ENCODE measurements around the genes TMEM179 and SIVA1.

DNA sequence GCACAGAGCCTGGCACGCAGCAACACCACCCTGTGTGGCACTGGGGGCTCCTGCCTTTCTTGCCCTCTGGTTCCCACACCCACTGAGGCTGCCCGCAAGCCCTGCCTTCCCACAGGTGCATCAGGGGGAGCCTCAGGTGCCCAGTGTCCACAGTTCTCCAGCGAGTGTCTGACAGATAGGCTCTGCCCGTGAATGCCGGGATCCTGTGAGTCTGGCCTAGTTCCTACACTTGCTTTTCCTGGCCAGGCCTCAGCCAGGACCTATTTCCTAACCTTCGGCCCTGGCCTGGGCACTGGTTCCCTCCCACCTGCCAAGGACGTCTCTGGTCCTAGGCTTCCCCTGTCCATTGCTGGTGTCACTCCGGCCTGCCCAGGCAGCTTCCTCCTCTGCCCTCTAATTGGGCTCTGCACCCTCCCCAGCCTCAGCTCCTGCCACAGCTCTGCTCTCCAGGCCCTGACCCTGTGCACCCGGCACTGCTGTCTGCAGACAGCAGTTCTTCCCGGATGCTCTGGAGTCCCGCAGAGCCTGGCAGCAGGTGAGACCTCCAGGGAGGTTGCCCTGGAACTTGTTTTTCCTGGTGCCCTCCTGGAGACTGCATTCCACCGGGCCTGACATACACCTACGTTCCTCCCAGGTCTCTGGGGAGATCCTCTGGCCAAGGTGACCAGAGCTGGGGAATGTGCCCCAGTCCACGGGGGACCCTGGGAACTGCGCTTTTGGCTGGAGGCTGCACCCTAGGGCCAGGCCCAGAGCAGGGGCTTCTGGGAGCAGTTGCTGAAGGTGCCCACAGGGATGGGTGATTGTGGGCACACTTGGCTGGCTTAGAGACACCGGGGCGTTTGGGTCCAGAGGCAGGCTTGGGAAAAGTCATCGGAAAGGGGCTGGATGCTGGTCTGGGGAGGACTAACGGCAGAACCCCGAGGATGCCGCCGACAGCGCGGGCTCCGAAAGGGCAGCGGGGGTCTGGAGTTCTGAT lies 29.9 kb downstream of the ATP5MJ start:
- PRO-cap, 2 experiments, result no peak in any of the 2 experiments

- PRO-cap, 2 experiments, result no peak in any of the 2 experiments
These were observed 12.8 kb downstream of the ATP5MJ start for GRCh38 chr14:103908408-103909018.

- PRO-cap, 2 experiments, result no peak in any of the 2 experiments
These were observed 1.4 kb downstream of the ASPG start for GRCh38 chr14:104086691-104087538.

DNA sequence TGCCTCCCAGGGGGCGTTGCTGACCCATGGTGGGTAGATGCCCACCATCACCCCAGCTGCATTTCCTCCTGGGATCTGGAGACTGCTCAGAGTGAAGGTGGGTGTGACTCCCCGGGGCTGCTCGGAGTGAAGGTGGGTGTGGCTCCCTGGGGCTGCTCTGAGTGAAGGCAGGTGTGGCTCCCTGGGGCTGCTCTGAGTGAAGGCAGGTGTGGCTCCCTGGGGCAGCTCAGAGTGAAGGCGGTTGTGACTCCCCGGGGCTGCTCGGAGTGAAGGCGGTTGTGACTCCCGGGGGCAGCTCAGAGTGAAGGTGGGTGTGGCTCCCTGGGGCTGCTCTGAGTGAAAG lies 86.7 kb downstream of the KIF26A start:
- PRO-cap, 2 experiments, result no peak in any of the 2 experiments

GRCh38 chr14:104293501-104294433 lies 155.4 kb downstream of the KIF26A start:
- PRO-cap, 2 experiments, result no peak in any of the 2 experiments

- PRO-cap, 2 experiments, result no peak in any of the 2 experiments
These were observed 215.9 kb downstream of the KIF26A start for GRCh38 chr14:104354146-104354842.

- PRO-cap, 2 experiments, result no peak in any of the 2 experiments
These were observed 143.4 kb upstream of the C14orf180 start for GRCh38 chr14:104435993-104436671.

- PRO-cap, 2 experiments, result no peak in any of the 2 experiments
These were observed 68.8 kb upstream of the C14orf180 start for GRCh38 chr14:104510626-104511225.

DNA sequence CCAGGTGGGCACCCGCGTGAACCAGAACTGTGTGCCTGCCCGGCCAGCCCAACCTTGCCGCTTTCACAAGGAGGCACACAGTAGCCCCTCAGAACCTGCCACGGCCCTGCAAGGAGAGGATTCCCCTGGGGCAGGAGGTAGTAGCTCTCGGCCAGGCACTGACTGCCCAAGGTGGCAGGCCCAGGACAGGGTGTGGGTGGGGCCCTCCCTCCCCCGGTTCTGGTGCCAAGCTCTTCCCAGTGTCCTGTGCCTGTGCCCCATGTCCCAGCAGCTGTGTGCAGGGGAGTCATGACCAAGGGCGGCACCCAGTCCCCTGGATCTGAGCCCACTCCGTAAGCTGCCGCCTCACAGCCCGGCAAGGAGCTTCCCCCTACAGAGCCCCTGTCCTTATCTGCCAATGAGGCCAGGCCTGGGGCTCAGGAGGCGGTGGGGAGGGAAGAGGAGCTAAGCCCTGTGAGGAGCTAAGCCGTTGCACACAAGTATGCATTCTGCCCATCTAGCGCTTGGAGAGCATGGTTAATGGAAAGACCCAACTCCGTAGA lies 5.7 kb upstream of the C14orf180 start:
- PRO-cap, 2 experiments, result no peak in any of the 2 experiments

GRCh38 chr14:104603871-104605151 lies at the start of gene TMEM179:
Gene TMEM179, minus strand, starts transcription at chr14:104604772.
- PRO-cap, 2 experiments, result no peak in any of the 2 experiments

DNA sequence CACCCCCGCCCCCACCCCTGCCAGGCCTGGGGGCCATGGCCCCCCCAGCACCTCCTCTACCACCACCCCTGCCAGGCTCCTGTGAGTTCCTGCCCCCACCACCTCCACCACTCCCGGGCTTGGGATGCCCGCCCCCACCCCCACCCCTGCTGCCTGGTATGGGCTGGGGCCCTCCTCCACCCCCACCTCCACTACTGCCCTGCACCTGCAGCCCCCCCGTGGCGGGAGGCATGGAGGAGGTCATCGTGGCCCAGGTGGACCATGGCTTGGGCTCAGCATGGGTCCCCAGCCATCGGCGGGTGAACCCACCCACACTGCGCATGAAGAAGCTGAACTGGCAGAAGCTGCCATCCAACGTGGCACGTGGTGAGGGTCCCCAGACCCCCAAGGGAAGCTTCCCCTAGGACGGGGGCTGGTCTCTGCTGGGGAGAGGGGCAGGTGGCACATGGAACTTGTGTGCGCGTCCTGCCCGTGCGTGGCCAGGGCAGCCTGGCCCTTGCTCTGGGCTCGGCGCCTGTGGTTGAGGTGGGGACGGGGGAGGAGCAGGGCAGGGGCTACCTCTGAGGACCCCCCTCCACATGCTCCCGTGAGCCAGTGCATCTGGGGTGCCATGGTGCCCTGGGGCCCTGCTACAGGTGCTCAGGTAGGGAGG lies 16.3 kb upstream of the ADSS1 start:
- PRO-cap, 2 experiments, result no peak in any of the 2 experiments

DNA sequence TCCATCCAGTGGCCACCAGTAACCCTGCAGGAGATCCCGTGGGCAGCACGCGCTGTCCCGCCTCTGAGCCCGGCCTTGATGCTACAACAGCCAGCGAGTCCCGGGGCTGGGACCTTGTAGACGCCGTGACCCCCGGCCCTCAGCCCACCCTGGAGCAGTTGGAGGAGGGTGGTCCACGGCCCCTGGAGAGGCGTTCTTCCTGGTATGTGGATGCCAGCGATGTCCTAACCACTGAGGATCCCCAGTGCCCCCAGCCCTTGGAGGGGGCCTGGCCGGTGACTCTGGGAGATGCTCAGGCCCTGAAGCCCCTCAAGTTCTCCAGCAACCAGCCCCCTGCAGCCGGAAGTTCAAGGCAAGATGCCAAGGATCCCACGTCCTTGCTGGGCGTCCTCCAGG lies 9.8 kb upstream of the ADSS1 start:
- PRO-cap, 2 experiments, result no peak in any of the 2 experiments

DNA sequence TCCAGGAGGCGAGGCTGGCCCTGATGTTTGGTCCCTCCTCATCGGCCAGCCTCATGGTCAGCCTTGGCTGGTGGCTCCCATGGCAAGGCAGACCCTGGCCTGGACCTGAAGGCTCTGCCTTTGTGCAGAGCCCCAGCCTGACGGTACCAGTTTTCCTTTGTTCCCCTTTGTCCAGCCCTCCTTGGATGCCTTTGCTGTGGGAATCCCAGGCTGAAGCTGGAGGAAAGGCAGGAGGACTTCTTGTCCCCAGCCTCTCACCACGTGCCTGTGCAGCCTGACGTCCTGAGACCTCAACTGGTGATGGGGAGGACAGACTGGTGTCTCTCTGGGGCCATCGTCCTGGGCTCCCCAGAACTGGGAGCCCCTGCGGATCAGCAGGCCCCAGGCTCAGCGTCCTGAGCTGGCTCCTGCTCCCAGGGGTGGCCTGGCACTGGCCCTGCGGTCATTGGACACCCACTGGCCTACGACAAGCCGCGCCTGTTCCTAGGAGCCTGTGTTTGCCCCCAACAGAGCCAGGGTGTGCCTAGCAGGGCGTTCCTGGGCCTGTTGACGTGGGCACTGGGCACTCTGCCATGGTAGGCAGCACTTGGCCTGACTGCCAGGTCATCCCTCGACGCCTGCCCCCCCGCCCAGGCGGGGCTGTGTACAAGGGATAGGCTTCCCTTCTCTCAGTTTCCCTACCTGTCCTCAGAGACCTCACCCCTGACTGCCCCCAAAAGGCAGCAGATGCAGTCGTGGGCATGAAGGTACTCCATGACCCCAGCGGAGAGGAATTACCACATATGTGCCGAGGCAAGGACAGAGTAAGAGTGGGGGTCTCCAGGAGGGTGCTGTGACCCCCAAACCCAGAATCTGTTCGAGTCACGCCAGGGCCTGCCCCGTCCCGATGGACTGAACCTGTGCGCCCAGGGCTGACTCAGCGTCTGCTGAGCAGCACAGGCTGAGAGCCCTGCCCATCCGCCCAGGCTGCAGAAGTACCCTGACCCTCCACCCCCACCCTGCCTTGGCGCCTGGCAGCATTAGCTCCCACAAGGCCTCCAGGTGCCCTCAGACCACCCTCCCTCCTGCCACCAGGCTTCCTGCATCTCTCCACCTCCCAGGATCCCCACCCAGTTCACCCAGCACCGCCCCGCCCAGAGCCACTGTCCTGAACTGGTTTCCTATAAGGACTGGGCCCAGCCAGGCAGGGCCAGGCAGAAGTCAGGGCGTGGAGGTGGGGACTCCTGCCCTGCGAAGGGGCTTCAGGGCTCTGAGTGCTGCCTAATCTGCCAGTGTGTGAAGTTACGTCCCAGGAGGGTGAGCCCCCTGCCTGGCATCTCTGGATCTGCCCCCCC lies 8.5 kb downstream of the ADSS1 start:
- PRO-cap, 2 experiments, result peak in 1 of 2 experiments; most common minus-strand start position 391 of the sequence (in 1)

GRCh38 chr14:104752411-104753383 lies at the start of gene SIVA1:
Gene SIVA1, plus strand, starts transcription at chr14:104753147.
- PRO-cap, 2 experiments, result peak in 2 of 2 experiments; most common plus-strand start chr14:104753134 (in 1); most common minus-strand start chr14:104752973 (in 1)

DNA sequence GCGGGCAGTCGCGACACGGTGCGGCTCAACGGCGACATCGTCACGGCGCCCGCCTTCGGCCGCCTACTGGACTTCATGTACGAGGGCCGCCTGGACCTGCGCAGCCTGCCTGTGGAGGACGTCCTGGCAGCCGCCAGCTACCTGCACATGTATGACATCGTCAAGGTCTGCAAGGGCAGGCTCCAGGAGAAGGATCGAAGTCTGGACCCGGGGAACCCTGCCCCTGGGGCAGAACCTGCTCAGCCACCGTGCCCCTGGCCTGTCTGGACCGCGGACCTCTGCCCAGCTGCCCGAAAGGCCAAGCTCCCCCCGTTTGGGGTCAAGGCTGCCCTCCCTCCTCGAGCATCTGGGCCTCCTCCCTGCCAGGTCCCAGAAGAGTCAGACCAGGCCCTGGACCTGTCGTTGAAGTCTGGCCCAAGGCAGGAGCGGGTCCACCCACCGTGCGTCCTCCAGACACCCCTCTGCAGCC lies 502 bp downstream of the ZBTB42 start:
- PRO-cap, 2 experiments, result no peak in any of the 2 experiments

DNA sequence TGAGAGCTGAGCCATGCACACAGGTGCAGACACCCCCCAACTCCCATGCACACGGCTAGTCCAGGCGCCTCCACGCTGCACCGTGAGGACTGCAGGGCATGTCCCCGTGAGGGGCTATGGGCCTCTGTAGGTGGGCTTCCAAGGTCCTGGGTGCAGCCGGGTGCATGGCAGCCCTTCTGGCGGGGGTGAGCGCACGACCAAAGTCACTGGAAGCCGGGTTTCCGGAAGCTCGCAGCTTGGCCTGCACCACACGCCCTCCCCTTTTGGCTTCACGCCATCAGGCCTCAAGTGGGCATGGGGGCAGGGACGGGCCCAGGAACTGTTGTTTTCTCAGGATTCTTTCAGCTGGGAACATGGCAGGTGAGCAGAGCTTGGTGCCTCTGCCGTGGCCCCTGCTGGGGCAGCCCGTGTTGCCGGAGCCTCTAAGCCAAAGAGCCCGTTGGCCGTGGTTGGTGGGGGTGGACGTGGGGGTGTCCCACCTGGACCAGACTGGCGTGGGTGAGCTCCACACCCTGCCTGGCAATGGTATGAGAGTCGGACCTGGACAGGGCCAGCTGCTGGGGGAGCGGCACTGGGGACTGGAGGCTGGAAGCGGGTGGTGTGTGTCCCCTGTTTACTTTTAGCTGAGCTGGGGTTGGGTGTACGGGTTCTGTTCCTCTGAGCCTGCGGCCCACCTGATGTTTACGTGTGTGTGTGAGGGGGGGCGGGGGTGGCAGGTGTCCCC lies 28.9 kb upstream of the PLD4 start:
- PRO-cap, 2 experiments, result no peak in any of the 2 experiments

DNA sequence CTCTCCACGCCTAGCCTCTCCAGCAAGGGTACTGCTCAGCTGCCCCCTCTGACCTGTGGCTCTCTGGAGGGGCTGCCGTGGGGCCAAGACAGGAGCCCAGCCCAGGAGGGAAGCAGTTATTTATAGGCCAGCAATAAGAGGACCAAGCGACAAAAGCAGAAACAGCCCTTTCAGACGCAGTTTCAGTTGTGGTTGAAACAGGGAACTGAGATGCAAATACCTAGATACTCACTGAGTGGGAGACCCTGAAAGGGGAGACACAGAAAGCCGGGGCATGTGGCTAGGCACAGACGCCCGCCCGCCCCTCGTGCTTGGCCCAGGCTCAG lies 1.8 kb downstream of the PLD4 start:
- PRO-cap, 2 experiments, result no peak in any of the 2 experiments

GRCh38 chr14:104937658-104938852 lies 13.4 kb downstream of the PLD4 start:
- PRO-cap, 2 experiments, result no peak in any of the 2 experiments

- PRO-cap, 2 experiments, result peak in 1 of 2 experiments; most common plus-strand start chr14:104970798 (in 1)
These were observed 7.8 kb downstream of the AHNAK2 start for GRCh38 chr14:104970202-104970879.

GRCh38 chr14:104972937-104974049 lies 4.9 kb downstream of the AHNAK2 start:
- PRO-cap, 2 experiments, result no peak in any of the 2 experiments